Epithelial cell of proximal tubule (primary cell): ENCODE measurements around a stretch of chr12.

GRCh38 chr12:45289956-45290706 is 74.2 kb downstream of the ANO6 start:
- RAMPAGE, long total RNA: no peak
- RRBS: no CpG with 5 or more reads among the region's 2 CpGs

- RAMPAGE, long total RNA: no peak
- RRBS: no CpG with 5 or more reads among the region's 11 CpGs
These were observed 8.5 kb downstream of the SLC38A2 start for GRCh38 chr12:46363702-46364777.

GRCh38 chr12:46365551-46365874 is 7.1 kb downstream of the SLC38A2 start:
- RAMPAGE, long total RNA: no peak
- RRBS: no CpG with 5 or more reads among the region's 2 CpGs

DNA sequence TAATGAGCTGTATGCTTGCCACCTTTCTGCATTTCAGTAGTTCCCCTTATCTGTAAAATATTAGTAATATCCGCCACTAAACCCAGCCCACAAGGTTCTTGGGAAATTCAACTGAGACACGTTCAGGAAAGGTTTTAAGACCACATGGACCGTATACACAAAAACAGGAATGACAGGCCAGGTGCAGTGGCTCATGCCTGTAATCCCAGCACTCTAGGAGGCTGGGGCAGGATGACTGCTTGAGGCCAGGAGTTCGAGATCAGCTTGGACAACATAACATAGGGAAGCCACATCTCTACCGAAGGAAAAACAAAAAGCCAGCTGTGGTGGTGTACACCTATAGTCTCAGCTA is 4.9 kb downstream of the SLC38A2 start:
- RAMPAGE, long total RNA: no peak
- RRBS: no CpG with 5 or more reads among the region's 5 CpGs

DNA sequence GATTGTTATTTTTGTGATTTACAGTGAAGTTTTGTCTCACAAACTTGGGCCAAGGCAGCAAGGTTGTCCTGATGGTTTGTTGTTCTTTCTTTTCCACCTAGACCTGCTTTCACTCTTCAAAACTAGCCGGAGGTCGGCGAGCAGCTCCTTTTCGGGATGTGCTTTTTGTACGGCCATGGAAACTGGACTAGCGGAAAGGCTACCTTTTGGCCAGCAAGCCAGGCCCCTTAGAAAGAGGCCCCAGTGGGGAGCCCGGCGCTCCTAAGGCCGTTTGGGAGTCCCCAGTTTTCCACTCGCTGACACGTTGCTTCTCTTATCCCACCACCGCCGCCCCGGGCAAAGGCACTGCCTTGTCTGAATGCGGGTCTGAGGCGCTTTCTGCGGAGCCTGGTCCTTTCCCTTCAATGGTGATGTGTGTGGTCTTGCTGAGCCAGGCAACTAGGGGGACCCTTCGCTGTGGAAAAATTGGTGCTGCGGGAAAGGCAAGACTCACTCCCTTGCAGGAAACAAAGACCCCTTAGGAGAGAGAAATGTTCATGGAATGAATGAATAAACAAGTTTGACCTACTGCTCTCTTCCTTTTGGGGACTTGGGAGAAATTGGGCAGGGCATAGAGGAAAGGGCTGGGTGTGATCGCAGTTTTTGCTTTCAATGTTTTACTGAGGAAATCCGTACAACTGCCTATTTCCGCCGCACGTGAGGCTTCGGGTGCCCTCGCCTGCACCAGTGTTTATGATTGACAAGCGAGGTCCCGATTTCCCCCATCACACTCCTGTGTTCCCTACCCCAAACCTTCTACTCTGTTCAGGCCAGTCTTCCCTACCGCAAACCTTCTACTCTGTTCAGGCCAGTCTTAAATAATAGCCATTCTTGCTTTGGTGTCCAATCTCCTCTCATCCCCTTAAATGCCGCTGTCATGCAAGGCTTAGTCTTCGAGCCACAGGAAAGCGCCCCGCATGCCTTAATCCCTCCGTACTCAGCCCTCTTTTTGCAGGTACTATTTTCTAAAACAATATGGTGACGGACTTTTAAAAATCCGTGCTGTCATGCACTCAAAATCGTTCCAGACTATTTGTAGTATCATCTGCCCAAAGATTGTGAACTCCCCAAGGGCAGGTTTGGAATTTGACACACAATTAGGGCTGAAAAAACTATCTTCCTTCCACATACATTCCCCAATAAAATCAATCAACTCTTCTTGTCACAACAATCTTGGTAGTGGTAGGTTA is 1.1 kb upstream of the SLC38A2 start:
- RAMPAGE, long total RNA: no peak
- RRBS: 2% methylated on average over 7 of the region's 37 CpGs

- RAMPAGE, long total RNA: no peak
- RRBS: no CpG with 5 or more reads among the region's 4 CpGs
These were observed 33.6 kb upstream of the SLC38A2 start for GRCh38 chr12:46406105-46406660.

- RAMPAGE, long total RNA: no peak
- RRBS: no CpG with 5 or more reads among the region's 6 CpGs
These were observed 38.0 kb upstream of the SLC38A2 start for GRCh38 chr12:46410354-46411128.

DNA sequence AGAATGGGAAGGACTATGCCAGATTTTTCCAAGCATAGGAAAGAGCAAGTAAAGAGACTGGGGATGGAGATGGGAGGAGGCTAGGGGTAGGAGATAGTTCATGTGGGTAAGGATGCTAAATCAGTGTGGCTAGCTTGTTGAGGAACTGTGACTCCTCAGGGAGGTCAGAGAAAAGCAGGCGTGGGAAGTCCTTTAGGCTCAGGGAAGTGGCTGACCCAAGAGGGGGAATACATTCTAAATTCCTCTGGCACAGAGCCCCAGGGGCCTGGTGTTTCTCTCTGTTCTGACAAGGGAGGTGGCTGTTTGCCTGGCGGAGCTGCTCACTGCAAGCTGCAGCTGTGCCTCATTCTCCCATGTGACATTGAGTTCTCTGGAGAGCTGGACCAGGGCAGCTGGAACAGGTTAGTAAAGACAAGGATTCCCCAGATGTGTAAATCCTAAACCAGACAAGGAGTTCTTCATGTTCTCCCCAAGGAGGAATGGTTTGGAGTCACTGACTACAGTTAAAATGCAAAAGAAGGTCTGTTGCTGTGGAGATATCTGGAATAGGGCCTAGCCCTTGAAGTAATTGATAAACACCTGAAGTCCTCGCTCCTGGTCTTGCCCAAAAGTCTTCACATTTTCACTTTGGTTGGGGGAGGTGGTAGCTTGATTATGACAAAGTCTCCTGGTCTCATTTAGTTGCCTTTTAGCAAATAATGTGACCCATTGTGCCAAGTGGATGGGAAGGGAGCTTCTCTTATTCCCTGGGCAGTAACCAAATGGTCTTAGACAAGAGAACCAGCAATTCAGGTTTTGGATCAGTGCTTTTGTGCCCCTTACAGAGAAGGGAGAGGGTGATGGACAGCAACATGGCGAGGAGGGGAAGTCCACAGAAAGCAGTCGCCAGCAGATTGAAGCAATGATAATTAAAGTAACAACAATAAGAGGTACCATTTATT is 152.4 kb upstream of the SLC38A2 start:
- RAMPAGE, long total RNA: no peak
- RRBS: no CpG with 5 or more reads among the region's 5 CpGs

DNA sequence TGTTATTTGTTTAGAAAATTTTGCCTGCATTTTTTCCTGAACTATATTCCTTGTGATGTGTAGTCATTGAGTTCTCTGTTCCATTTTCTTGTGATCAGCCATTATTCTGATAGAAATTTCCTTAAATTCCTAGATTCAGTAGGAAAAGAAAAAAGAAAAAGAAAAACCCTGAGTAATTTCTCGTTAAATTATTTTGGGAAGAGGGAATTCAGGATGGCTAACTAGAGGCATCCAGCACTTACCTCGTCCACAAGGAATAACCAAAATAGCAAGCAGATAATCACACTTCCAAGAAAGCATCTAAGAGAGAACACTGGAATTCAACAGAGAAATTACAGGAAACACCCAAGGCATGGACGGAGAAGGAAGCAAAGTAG is 222.7 kb downstream of the SLC38A4 start:
- RAMPAGE, long total RNA: no peak
- RRBS: no CpG with 5 or more reads among the region's 3 CpGs

DNA sequence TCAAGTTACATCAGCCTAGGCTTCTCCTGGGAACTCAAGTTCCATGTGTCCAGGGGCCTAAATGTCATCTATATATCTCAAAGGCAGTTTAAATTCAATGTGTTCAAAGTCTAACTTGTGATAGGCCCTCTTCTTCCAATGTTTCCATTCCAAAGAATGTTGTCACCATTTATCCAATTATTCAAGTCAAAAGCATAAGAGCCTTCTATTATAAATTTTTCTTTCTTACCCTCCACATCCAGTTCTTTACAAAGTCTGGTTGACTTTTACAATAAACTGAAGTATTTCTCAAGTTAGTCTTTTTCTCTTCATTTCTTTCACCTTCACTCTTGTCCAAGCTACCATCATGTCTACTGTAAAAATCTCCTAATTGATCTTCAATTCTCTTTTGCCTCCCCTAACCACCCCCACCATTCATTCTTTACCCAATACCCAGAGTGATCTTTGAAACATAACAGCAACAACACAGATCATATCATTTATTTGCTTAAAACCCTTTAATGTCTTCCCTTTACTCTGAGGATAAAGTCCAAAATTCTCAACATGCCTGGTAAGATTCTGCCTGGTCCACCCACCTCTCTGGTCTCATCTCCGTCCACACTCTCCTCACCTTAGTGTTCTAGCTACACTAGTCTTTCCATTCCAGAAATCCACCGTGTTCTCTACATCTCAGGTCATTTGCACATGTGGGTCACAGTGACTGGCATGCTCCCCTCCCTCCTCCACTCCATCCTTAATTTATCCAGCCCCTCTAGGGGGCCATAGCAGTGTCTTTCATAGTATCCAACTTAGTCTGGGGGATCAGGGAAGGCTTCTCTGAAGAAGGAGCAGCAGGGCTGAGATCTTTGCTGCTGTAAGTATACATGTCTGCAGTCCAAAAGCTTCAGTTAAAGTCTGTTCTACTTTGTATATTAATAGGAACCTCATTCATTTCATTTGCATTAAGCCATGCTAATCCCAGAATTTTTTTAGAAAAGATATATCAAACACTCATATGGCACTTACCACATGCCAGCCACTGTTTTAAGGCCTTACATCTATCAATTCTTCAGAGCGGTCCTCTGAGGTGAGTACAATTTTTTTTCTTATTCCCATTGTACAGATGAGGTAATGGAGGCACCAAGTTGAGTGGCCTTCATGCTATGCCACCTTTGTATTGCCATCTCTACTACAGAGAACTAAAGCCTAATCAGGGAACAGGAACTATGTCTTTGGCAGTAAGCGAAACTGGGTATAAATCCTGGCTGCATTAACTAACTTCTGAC is 27.6 kb downstream of the SLC38A4 start:
- RAMPAGE, long total RNA: no peak
- RRBS: no CpG with 5 or more reads among the region's 4 CpGs

- RAMPAGE, long total RNA: no peak
- RRBS: no CpG with 5 or more reads among the region's 5 CpGs
These were observed 22.1 kb downstream of the SLC38A4 start for GRCh38 chr12:46803531-46804173.

- RAMPAGE, long total RNA: no peak
- RRBS: no CpG with 5 or more reads among the region's 1 CpG
These were observed 95.9 kb upstream of the SLC38A4 start for GRCh38 chr12:46921751-46922139.

DNA sequence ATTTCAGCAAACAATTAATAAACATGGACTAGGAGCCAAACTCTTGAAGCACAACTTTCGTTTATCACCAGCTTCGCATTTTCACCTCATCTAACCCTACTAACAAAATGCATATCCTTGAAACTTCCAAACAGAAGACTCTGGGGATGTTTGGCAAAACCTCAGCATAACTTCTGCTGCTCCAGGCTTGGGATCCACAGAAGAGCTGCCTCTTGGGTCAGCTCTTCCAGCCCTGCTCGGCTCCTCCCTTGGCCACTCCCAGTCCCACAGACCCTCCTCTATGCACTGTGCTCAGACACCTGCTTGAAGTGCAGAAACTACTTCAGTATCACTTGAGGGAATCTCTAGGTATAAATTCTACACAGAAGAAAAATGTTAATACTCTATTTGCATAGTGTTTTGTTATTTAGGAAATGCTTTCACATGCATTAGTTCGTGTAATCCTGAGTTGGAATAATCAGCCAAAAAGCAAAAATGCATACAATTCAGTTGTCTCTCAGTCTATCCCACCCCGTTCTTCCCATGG is 110.0 kb upstream of the AMIGO2 start:
- RAMPAGE, long total RNA: no peak
- RRBS: no CpG with 5 or more reads among the region's 5 CpGs

- RAMPAGE, long total RNA: no peak
- RRBS: no CpG with 5 or more reads among the region's 8 CpGs
These were observed 110.8 kb upstream of the AMIGO2 start for GRCh38 chr12:47190273-47191236.

DNA sequence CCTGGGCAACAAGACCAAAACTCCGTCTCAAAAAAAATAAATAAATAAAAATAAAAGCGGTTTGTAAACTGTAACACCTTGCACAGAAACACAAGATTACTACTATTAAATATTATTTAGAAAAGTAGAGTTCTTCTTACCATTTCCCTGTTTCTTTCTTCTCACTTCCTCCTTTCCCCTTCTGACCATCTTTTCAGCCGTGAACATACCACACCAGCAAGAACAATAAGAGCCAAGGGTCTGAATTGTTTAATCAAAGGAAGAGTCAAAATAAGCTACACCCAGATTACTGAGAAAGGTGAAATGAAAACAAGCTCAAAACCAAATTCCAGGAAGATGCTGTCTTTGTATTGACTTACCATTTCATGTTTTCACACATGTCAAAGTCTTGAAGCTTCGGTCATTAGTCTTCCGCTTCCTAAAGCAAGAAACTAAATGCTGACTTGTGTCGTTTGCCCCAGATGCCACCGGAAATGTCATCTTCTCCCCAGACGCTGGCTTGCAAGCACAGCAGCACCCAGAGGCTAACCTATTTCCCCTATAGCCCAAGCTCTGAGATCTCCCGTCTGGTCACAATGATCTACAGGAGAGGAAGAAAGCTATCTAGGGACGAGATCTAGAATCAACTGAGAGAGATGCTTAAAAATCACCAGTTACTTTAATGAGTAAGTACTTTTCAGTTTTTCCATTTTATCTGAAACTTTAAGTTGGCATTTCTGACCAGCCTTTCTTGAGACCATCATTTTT is 136.4 kb upstream of the AMIGO2 start:
- RAMPAGE, long total RNA: no peak
- RRBS: no CpG with 5 or more reads among the region's 10 CpGs

- RAMPAGE, long total RNA: no peak
- RRBS: no CpG with 5 or more reads among the region's 12 CpGs
These were observed 227.1 kb upstream of the AMIGO2 start for GRCh38 chr12:47306882-47307229.

- RAMPAGE, long total RNA: no peak
- RRBS: no CpG with 5 or more reads among the region's 2 CpGs
These were observed 282.4 kb upstream of the AMIGO2 start for GRCh38 chr12:47362046-47362605.

DNA sequence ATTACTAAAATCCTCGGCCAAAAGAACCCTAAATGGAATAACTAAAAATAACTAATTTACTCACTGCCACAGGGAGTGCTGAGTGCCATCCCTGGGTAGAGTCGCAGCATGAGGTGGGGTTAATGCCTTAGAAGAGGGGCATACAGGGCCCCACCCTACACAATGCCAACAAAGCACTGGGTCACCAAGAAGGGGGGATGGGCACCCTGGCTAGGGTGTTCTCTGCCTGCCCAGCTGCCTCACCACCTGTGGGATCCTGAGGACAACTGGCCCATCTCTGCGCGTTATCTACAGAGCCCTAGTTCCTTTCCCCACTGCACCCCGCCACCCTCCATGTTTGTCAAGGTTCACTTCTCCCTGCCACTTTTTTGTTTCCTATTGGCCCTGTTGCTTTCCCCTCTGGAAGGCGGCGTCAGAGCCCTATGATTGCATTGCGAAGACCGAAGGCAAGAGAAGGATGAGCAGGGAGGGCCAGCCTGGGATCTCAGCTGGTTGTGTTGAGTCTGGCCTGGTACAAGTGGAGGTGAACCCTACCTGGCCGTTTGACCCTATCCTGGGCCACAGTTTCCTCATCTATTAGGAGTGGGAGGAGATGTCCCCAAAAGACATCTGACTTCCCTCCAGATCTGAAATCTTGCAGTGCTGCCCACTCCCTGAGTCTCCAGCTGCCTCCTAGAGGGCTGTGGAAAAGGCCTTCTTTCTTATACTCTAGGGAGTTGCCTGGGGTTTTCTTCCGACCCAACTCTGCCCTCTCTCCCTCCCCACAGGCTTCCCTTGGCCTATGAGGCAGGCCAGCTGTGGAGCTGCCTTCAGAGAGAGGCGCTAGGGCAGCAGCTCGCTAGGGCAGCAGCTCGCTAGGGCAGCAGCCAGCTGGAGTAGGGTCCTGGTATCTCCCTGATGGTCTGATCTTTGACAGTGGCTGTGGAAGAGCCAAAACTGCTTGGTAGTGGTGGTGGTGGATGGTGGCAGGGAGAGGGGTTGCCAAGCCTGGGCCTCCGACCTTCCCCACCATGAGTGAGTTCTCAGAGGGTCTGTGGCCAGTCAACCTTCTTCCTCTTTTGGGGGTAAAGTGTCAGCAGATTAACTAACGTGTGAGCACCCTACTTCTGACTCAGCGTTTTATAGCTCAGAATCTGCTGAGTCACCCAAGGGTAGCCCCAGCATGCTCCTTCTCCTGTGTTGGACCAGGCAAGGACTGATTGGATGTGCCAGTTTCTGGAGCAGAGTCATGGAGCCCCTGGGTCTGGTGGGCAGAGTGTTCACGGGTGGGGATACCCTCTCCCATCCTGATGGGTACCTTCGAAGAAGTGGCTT is 2.0 kb downstream of the SLC48A1 start:
- RAMPAGE, long total RNA: no peak
- RRBS: no CpG with 5 or more reads among the region's 19 CpGs

GRCh38 chr12:47794373-47795176 is 21.5 kb downstream of the SLC48A1 start:
- RAMPAGE, long total RNA: no peak
- RRBS: 97% methylated on average over 5 of the region's 11 CpGs

- RAMPAGE, long total RNA: no peak
- RRBS: no CpG with 5 or more reads among the region's 4 CpGs
These were observed 12.6 kb downstream of the HDAC7 start for GRCh38 chr12:47807171-47807416.